Bronchial epithelial cell (primary cell): ENCODE results near the genes MEGF6 and TP73.

DNA sequence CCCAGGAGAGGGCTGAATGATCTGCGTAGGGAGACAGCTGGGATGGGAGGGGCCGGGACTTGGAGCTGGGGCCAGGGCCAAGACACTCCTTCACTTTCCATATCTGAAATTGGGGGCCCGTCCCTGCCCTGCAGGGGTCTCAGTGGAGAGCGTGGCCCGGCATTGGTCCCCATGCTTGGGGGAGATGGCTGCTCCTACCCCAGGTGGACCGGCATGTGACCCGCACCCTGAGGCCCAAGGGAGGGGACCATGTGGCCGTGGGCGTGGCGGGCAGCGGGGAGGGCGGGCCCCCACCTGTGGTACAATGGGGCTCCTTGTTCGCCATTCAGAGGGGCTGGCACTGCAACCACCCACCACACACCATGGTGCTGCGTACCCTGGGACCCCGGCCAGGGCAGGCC lies 13.2 kb downstream of the ARHGEF16 start:
- RRBS, 2 experiments = 16 to 64% methylated on average over 4 of the region's 15 CpGs

DNA sequence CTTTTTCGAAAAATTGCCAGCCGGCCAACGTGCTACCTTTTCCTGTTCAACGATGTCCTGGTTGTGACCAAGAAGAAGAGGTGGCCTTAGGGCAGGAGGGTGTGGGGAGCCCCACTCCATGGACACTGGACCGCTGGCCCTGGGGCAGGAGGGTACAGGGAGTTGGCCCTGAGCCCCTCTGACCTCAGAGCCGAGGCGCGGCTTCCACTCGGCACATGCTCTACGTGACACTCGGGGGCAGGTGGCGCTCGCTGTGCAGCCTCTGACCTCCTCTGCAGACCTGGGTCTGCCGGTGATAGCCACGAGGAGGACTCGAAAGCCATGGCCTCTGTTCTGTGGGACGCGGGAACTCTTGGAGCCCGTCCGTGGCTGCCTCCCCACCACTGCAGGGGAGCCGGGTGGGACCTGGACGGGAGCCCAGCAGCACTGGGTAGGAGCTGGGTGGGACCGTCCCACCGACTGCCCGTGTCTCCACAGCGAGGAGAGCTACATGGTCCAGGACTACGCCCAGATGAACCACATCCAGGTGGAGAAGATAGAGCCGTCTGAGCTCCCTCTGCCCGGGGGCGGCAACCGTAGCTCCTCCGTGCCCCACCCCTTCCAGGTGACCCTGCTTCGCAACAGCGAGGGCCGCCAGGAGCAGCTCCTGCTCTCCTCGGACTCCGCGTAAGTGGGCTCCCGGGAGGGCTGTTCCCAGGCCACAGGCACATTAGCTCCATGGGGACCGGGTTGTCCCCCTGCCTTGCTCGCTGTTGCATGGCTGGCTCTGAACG lies 23.7 kb downstream of the ARHGEF16 start:
- RRBS, 2 experiments = 69 to 76% methylated on average over 7 of the region's 42 CpGs

DNA sequence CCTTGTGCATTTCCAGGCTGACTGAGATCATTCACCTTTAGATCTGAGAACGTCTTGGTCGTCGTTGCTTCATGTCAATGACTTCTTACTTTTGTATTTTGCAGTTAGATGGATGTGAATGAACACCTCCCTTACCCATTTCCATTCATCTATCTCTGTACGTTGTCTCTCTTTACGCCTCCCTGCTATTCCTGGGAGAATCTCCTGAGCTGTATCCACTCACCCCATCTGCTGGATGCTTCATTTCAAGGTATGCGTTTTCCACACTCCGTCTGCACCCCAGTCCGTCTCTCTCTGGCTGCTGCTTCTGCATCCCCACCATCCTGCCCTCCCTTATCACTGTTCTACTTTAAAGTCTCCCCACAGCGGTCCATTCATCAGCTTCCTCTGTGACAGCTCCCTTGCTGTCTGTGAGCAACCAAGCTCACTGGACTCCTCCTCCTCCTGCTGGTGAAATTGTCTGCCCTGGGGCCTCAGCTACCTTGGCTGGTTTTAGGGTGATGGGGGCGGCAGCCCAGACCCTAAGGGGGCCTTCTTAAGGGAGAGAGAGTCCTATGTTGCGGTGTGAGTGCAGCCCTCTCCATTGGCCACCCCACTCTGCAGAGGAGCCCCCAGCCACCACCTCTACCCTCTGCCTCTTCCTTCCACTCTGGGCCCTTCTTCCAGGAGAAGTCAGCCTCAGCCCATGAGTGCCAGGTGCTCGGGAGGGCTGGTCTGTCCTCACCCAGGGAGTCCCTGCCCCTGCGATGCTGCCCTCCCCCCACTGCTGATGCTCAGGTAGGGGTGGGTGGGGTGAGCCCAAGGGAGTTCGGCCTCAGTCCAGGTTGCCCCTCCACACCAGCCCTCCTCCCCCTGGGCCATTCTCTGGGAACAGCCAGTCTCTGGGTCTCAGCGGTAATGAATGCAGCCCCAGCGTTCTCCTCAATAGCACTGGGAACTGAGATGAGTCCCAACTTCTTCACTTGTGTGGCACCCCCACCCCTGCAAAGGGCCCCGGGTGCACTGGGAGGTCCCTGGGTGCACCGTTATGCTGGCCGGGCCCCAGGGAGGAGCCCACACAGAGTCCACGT lies 34.7 kb downstream of the ARHGEF16 start:
- RRBS, 2 experiments = 93% methylated on average over 3 of the region's 20 CpGs; no CpG with 5 or more reads in 1 of the 2 experiments

GRCh38 chr1:3611134-3612056 lies at the start of gene MEGF6:
TSS of gene MEGF6 (minus strand) at chr1:3611508.
- RRBS, 2 experiments = 1 to 3% methylated on average over 30 to 31 of the region's 94 CpGs

- RRBS, 2 experiments = 1 to 2% methylated on average over 67 to 73 of the region's 142 CpGs
Measured at GRCh38 chr1:3652002-3653272, at the start of gene TP73. TSS of gene TP73 (plus strand) at chr1:3652516.

- RRBS, 2 experiments = no CpG with 5 or more reads among the region's 17 CpGs
Measured at GRCh38 chr1:3654674-3655130, 2.4 kb downstream of the TP73 start.

DNA sequence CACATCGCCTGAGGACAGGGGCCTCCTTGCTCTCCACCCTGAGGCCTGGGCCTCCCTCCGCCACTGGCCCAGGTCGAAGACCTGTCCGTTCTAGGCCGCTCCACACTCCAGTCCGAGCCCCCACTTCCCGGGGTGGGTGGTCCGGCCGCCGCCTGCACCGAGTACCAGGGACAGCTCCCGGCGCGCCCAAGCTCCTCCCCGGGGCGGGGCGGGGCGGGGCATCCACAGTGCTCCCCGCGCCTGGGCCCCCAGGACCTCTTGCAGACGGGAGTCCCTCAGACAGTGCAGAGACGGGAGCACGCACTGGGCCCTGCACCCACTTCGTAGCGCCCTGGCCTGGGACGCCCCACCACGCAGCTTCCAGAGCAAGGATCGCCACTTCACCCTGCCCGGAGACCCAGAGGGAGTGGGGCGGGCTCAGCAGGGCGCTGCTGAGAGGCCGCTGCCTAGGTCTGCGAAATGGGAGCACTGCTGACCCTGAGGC lies 34.2 kb upstream of the CCDC27 start:
- RRBS, 2 experiments = 3% methylated on average over 4 of the region's 33 CpGs; no CpG with 5 or more reads in 1 of the 2 experiments

GRCh38 chr1:3719218-3719665 lies 33.0 kb upstream of the CCDC27 start:
- RRBS, 2 experiments = no CpG with 5 or more reads among the region's 11 CpGs

- RRBS, 2 experiments = 10 to 16% methylated on average over 2 of the region's 15 CpGs
Measured at GRCh38 chr1:3776878-3777661, 4.5 kb downstream of the SMIM1 start.

DNA sequence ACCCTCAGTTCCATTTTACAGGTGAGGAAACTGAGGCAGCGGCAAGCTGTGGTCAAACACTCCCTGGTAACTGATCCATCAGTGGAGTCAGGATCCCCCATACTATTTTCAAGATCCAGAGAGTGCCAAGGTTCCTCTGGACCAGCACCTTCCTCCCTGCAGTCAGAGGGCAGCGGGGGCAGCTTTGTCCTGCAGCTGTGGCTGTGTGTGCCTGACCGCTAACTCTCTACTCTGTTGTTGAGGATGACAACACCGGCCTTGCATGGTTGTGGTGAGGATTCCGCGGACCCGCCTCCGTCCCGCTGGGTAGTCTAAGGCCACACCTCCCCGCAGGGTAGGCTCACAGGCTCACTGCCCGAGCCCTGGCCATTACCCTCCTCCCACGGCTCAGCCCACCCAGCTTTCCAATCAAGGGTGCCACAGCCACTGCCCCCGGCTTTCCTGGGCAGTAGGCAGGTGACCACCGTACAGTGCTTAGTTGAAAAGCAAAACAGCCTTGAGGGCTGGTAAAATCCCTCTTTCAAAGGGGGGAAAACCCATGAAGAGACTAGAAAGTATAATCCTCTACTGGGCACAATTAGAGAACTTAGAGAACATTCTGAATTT lies 15.0 kb upstream of the LRRC47 start:
- RRBS, 2 experiments = no CpG with 5 or more reads among the region's 14 CpGs

- RRBS, 2 experiments = no CpG with 5 or more reads among the region's 12 CpGs
Measured at GRCh38 chr1:3836332-3836762, 20.7 kb downstream of the CEP104 start.

DNA sequence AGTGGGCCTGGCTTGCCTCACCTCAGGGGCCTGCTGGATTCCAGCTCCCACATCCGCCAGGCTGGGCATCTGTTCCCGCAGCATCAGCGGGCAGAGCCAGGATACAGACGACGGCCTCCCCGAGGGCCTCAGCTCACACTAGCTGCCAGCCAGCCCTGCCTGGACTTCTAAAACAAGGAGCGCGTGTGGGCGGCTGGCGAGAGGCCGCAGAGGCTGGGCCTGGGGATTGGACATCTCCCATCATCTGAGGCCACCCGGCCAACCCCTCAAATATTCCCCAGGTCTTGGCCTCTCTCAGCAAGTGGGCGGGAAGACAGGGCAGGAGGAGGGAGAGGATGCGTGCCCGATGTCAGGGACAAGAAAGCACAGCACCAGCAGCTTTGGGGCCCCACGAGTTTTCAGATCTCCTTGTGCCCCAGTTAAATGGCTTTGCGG lies 208.8 kb upstream of the C1orf174 start:
- RRBS, 2 experiments = no CpG with 5 or more reads among the region's 17 CpGs

DNA sequence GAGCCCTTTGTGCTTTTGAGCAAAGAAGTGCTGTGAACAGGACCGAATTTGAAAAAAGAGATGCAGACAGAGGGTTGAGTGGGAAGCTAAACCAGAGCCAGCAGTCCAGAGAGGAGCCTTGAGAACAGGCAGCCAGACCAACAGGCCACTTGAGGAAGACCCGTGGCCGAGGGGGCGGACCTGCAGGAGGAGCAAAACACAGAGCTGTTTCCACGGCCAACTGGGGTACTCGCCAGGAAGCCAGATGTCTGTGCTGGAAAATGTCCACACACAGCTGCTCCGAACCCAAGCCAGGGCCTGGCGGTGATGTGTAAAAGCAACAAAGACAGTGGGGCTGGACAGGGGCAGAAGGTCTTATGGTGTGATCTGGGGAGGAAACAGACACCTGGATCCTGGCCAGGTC lies 147.1 kb downstream of the AJAP1 start:
- RRBS, 2 experiments = no CpG with 5 or more reads among the region's 8 CpGs

- RRBS, 2 experiments = no CpG with 5 or more reads among the region's 24 CpGs
Measured at GRCh38 chr1:5966837-5967755, 25.1 kb downstream of the NPHP4 start.

DNA sequence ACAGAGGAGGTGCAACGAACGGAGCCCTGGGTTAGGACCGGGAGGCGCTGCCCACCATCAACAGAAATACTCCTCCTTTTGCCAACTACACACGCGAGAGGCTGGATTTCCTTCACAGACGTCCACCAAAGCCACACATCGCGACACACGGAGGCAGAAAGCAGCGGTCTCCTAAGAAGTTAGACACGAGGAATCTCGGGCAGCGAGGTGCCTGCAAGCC lies 965 bp downstream of the NPHP4 start:
- RRBS, 2 experiments = no CpG with 5 or more reads among the region's 14 CpGs

DNA sequence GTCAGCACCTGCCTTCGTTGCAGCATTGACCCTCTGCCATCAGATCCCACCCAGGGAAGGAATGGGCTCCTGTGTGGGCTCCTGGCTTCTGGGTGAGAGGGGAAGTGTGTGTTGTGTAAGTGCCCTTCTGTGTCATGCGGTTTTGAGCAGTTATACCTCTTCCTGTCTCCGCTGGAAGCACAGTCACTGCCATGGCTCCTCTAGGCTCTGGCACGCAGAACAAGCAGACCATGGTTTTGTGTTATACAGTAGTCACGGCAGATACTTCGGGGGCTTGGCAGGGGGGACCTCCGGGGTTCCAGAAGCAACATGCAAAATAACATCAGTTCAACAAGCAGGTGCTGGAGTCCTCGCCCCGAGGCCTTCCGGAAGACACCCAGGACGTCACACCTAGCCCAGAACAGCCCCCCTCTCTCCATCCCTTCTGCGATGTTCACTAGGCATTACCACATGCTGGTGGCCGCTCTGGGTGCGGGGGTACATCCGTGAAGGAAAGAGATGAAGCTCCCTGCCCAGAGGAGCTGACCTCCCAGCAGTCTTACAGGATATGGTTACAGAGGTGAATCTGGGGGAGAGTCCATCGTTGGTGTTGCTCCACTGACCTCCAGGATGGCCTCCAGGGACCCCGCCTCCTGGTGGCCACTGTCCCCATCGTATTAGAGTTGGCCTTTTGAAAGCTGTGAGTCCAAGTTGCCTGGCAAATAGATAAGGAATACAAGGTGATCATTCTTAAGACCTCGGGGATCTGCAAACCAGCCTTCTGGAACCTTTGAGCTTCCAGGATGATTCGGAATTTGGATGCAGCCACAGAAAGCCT lies 17.3 kb upstream of the KCNAB2 start:
- RRBS, 2 experiments = 89 to 96% methylated on average over 4 of the region's 20 CpGs

- RRBS, 2 experiments = no CpG with 5 or more reads among the region's 12 CpGs
Measured at GRCh38 chr1:6045272-6045750, 377 bp upstream of the KCNAB2 start.

DNA sequence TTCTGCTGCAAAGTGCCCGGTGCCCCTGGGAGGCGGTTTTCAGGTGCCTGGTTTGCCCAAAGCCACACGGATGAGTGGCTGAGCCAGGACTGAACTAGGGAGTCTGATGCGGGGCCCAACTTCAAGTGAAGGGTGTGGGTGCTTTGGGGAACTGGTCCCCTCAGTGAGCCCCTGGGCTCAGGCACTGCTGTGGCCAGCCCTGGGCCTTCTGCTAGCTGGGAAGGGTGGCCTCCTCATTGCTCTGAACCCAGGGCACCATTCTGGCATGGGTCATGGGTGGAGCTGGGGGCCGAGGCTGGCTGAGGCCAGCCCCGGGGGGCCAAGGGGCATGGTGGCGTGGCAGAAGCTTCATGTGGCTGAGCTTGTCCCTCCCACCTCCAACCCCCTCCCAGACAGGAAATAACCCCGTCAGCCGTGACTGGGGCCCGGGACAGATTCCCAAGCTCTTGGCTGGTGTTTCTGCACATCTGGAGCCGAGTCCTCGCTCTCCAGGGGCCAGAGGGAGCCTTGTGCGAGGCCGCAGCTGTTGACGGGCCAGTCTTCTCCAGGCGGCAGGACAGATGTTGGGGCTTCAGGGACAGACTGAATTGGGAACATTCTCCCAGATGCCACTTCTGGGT lies 2.0 kb upstream of the GPR153 start:
- RRBS, 2 experiments = 86 to 89% methylated on average over 1 to 3 of the region's 16 CpGs

- RRBS, 2 experiments = no CpG with 5 or more reads among the region's 23 CpGs
Measured at GRCh38 chr1:6294489-6295175, 33.7 kb upstream of the GPR153 start.

GRCh38 chr1:6300281-6301027 lies 39.6 kb upstream of the GPR153 start:
- RRBS, 2 experiments = 3 to 5% methylated on average over 4 of the region's 34 CpGs